ENCODE measurements around the genes ZNF669, OR2G3, OR11L1, OR2T3 and OR2T10.

DNA sequence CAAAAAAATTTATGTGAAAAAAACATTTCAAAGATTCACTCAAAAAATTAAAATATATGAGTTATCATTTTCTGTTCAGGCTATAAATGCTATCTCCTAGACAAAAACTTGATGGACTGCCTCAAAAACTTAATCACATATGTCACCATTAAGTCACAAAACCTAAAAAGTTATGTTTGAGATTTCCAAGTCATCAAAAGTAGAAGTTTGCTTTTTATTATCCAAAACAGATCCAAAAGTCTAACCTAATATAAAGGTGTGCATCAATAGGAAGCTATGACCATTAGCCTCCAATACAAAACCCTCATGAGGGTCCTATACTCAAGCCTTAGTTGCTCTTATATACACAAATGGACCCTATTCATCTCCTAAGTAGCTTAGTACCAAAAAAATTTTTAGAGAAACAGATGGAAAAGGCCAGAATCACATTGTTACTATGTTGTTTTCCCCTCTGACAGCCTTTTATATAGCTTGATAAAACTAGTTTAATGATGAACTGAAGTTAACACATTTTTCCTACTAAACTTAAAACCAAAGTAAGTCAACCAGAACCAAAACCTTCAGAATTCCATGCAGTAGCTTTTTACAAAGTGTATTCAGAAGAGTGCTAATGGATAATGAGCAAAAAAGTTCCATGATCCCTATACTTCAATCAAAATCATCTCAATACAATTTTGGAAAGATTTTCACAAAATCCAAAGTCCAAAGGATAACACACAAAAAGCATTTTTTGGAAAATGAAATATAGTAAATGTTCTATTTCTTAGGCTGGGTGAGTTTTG, 6.9 kb downstream of the AHCTF1 start:
- PRO-cap, result no peak

DNA sequence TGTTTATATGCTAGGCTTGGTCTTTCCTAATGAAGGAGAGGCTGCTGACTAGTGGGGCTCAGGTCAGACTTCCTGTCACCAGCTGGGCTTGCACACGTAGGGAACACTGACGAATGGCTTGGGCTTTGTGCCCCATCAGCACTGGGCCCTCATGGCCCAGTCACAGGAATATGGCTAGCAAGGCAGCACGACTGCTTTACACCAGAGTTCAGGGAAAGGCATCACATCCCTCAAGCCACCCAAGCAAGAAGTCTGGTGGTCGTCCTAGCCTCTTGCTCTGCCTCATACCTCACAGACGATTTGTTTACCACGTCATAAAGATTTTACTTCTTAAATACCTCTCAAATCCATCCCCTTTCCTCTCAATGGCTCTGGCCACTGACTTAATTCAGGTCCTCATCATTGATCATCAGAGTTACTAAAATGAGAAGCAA, 30.4 kb upstream of the AHCTF1 start:
- PRO-cap, result no peak

DNA sequence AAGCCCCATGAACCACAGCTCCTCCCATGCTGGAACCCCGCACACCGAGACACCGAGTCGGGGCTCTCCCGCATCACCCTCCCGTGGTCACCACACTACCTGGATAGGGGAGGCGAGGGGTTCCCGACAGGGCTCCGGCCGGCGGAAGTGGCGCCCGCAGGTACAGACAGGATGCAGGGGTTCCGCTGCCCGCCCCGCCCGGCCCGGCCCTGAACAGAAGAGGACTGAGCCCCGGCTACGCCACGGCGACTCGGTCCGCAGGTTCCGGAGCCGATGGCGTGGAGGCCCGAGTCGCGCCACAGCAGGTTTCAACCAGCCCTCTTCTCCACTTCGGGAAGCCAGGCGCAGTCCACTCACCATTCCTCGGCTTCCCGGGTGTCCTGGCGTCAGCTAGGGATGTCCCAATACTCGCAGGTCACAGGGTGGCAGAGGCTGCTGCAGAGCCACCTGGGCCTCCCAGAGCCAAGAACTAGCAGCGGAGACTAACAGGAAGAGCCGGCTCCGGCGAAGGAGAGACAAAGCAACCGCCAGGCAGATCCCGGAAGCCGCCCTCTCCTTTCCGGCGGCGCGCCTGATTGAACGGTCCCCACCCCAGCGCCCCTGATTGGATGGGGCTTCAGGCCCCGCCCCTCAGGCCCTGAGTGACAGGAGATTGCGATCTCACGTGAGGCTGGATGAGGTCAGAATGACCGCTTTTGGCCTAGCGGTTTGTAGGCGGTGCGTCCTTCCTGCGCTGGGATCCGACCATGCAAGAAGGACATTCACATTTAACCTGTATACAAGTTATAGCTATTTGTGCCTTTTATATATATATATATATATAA, at the start of gene ZNF669:
Gene ZNF669 (minus strand): TSS at position 517 of the 824 bp plus-strand sequence.
- PRO-cap, result bidirectional peak, plus-strand start at position 216 of the sequence, minus-strand start at position 101 of the sequence; bidirectional peak, plus-strand start at position 729 of the sequence, minus-strand start at position 484 of the sequence

- PRO-cap, result no peak
Observed at GRCh38 chr1:247139665-247140399, 32.0 kb downstream of the ZNF124 start.

DNA sequence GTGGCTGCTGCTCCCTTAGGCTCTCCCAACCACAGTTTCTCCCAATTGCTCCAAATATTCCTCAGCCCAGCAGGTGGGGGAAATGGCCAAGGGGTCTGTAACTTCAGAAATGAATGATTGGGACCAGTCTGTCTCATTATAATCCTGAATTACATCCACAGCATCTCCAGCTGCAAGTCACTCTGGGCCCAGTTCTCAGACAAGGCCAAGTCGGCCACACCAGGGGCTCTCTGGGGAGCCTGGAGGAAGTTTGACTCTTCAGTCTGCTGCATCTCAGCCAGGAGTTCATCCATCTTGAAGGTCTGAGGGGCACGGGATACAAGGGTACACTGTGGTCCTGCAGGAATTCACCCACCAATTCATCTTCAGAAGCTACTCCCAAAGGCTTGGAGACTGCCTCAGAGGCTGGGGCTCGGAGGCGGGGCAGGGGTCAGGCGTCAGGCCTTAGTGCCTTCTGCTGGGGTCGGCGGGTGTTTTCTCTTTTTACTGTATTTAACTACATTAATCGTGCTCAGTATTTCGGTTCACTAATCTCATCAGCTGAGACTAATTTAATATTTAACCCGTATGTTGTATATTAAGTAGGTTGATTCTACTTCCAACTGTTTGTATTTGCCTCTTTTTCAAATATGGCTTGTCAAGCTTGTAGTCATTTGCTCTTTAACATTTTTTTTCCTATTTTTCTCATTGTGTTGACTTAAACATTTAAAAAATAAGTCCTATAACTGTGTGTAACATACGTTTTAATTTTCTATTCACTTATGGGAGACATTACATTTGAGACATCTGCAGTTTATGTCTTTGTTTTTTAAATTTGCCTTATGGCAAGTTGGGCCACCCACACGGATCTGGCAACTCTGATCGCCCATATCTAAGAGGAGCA, 13.4 kb upstream of the ZNF124 start:
- PRO-cap, result no peak

DNA sequence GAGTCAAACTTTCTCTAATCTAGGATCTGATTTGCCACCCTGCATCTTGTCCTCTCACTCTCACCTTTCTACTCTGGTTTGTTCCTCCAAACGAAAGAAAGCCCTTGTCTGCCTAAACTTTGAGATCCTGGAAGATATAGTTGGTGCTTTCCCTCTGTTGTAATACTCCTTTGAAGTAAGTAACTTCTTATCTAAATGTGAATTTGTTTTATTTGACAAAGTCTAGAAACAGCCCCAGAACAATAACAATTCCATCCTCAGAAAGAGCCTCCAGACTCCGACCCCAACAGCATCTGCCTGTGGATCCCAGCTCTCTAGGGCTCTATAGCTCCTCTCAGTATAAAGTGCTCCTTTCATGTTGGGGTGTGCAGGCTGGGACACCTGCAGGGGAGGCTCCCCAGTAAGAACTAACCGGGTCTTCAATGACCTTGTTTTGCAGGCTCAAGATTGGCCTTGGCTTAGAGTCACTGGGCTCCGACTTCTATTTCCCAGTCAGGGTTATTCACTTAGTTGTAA, 36.1 kb upstream of the ZNF124 start:
- PRO-cap, result no peak

DNA sequence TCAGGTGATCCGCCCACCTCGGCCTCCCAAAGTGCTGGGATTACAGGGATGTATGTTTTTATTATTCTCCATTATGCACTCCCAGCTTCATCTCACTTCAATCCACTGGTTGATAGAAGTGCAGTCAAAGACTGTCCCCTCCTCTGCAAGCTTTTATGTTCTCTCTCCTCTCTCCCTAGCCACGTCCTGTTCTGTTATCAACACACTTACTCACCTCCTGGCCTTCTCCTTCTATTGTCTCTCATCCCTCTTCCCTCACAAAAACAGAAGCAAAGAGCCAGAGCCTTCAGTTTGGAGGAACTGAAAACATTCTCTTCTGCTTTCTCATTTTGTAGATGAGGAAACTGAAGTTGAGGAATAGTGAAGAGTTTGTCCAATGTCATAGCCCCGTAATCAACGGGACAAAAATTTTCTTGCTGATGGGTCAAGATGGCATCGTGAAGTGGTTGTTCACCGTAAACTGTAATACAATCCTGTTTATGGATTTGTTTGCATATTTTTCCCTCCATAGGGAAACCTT, 1.8 kb downstream of the NLRP3 start:
- PRO-cap, result no peak

DNA sequence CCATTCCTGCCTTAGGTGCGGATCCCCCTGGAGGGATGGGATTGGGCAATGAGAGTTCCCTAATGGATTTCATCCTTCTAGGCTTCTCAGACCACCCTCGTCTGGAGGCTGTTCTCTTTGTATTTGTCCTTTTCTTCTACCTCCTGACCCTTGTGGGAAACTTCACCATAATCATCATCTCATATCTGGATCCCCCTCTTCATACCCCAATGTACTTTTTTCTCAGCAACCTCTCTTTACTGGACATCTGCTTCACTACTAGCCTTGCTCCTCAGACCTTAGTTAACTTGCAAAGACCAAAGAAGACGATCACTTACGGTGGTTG, at the start of gene OR2G3:
Gene OR2G3 (plus strand): TSS at position 36 of the 325 bp plus-strand sequence.
- PRO-cap, result no peak

DNA sequence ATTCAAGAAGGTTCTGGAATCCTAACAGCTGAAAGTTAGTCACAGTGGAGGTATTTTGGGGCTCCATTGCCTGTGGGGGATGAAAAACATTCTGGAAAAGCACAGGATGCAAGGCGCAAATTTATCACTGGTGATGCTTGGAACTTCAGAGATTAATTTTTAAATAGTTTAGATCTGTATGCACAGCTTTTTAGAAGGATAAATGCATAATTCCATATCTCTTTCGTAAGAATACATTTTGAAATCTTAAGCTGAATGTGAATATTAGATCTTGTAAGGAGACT, at the start of gene OR11L1:
Gene OR11L1 (minus strand): TSS at position 67 of the 284 bp plus-strand sequence.
- PRO-cap, result no peak

DNA sequence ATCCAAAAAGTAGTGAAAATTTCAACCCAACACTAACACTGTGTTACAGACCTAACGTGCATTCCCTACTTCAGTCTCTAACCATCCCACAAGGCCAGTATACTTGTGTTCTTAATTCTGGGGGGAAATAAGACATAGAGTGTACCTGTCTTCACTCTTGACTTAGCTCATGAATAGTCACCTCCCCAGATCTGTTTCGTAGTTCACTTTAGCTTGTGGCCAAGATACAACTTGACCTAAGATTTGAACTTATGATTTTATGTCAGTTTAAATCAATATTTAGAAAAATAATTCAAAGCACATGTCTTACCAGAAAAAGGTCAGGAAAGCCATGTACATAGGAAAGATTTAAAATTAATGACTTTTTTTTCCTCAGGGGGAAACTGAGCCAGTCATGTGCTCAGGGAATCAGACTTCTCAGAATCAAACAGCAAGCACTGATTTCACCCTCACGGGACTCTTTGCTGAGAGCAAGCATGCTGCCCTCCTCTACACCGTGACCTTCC, at the start of gene OR2T3:
Gene OR2T3 (plus strand): TSS at position 395 of the 506 bp plus-strand sequence.
- PRO-cap, result no peak

- PRO-cap, result no peak
Observed at GRCh38 chr1:248597559-248597789, at the start of gene OR2T10. OR2T10 (minus strand) TSS chr1:248597700.